ENCODE data around the gene DCUN1D5.

- PRO-cap: no peak
- RAMPAGE, long total RNA, 2 experiments: no peak in any of the 2 experiments
Measured at GRCh38 chr11:99240535-99241108, 219.9 kb downstream of the CNTN5 start.

DNA sequence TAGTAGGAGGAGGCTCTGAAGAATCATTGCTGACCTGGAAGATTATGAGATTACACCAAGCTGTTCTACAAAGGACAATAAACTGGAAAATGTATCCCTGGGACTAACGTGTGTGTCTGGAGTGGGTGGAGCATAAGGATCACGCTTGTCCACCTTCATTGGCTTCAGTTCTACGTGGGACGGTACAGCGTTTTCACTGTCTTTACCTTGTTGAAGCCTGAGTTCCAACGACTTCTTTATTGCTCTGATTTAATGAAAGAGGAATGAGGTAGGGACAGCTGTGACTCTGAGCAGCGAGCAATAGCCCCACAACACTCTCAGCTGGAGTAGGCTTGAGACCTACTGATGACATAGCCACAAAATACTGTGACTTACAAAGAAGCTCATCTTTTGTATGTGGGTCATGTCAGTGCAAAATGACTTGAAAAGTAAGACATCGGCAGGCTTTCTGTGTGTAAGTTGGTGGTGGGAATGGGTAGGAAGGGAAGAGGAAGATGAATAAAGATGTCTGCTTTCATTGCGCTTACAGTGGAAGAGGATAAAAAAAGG lies 87.1 kb downstream of the ARHGAP42 start:
- PRO-cap: no peak
- RAMPAGE, long total RNA, 2 experiments: no peak in any of the 2 experiments

DNA sequence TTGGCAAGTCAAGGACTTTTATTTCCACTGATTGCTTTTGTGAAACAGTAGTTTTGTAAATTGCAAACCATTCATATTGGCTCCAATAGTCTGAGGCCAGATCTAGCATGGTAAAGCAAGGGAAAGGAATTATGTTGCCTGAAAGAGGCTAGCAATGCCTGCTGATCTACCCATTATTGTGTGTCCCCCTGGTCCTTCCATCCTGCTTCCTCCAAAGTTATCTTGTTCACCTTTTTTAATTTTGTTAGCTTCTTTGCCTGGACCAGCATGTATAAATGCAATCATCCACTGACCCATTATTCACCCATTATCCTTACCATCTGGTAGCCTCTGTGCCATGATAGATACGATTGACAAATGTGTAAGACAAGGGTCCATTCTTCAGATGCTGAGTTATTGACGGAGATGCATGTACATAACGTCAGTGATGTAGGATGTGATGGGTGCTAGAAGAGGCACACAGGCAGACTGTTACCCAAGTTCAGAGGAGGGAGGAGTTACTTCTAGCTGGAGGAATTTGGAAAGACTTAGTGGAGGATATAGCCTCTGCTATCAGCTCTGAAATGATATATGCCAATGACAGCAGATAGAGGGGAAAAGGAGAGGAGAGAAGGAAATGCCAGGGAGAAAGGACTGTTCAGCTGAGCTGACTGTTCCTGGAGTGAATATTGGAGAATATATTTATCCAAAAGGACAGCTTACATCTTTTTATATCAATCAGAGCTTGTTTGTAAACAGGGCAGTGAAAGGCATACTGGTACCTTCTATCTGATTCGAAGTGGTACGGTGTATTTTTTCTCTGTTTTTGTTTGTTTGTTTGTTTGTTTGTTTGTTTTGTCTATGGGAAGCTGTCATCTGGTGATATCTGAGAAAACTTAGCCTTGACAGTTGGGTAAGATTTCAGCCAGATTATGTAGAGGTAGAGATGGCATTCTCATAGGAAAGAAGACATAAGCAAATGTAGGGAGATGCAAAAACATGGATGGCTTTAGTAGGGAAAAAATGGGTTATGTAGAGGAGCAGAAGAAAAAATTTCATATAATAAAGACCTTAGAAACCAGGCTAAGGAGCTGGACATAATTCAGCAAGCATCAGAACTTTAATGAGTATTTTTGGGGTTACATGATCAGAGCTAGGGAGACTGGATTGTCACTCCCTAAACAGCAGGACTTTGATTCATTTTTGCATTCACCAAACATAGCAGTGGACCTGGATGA lies 131.3 kb downstream of the ARHGAP42 start:
- PRO-cap: no peak
- RAMPAGE, long total RNA, 2 experiments: no peak in any of the 2 experiments

DNA sequence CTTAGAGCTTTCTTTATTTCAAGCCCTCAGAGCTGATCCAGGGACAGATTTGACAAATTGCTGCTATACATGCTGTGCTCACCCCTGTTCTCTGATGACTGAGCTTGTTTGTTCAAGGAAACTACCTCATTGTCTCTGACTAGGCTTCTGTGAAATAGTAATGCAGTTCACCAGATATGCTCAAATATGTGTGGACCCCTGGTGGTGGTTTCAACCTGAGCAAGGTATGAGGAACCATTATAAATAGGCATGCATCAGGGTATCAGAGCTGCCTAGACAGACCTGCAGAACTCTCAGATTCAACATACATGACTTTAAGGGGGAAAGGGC lies 141.2 kb downstream of the ARHGAP42 start:
- PRO-cap: no peak
- RAMPAGE, long total RNA, 2 experiments: no peak in any of the 2 experiments

- PRO-cap: bidirectional peak, plus-strand start at chr11:101128375, minus-strand start at chr11:101128236
- RAMPAGE, long total RNA, 2 experiments: no peak in any of the 2 experiments
Measured at GRCh38 chr11:101128132-101128605, 1.4 kb downstream of the PGR start.

DNA sequence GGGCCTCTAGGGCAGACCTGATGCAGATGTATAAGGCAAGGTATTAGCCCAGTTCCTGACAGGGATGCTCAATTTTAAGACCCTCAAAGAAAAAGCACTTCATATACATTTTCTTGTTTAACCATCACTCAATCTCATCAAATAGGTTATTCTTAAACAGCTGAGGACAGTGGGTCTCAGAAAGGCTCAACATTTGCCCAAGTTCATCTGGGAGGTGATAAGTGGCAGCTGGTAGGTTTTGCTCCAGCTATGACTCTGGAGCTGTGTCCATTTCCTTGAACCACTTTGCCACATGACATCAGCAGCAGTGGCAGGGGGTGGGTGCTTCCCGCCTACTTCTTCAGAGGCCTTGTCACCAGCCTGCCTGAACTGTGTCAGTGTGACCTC lies 142.3 kb downstream of the TRPC6 start:
- PRO-cap: no peak
- RAMPAGE, long total RNA, 2 experiments: no peak in any of the 2 experiments

DNA sequence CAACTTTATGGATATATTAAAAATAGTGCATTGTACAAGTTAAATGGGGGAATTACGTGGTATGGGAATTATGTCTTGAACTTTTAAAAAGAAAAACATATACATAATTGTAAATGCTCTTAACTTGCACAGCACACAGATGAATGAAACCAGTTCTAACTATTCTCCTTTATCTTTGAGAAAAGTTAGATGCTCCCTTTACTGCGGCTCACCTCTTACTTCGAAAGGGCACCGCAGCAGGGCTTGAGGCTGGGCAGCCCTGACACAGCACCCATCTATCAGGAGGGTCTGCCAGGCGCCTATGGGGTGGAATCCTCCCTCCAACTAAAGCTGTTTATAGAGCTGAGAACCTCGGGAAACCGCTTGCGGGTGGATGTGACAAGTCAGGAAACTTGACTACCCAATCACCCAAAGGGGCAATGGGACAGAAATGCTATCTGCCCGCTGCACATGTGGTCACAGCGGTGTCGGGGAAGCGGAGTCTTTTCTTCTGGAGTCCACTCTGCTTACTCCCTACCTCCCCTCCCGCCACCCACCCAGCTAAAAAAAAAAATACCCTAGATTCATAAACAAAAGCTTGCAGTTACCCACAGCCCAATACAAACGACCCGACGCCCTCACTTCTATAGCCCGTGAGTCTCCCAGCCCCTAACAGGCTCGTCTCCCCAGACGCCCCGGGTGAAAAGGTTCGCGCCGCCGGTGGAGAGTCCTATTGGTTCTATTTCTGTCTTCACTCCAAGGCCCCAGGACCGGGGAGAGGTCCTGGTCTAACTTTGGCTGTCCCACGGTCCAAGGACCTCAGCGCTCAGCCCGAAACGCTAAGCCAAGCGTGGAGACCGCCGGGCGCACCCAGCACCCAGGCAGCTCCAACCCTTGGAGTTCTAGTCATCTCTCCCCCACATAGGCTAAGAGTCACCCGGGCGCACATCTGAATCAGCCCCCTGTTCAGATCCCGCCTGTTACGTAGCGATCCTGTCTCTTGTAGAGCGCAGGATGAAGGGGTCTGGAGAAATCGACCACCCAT lies 1.5 kb downstream of the TRPC6 start:
- PRO-cap: unidirectional peak, minus-strand start at position 881 of the sequence
- RAMPAGE, long total RNA, 2 experiments: no peak in any of the 2 experiments

DNA sequence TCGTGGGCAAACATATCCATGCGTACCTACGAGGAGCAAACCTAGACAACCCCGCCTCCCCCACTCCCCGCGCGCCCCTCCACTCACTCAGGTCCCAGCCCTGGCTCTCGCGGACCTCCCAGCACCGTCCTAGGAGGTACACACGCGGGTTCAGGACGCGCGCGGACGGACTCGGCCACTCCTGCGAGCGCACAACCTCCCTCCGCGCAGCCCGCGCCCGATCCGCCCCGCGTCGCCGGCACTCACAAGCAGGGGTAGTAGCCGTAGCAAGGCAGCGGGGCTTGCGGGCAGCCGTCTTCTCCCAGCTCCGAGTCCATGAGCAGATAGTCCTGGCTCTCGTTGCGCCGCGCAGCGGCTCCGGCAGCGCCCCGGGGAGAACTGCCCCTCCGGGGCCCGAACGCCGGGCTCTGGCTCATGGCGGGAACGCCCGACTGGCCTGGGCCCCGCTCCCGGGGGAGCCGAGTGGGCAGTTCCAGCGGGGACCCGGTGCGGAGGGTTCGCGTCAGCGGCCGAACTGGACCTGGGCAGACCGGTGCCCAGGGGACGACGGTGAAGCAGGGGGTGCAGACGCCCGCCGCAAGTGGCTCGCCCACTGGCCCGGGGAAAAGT lies 615 bp downstream of the TRPC6 start:
- PRO-cap: bidirectional peak, plus-strand start at position 539 of the sequence, minus-strand start at position 409 of the sequence
- RAMPAGE, long total RNA, 2 experiments: no peak in any of the 2 experiments

DNA sequence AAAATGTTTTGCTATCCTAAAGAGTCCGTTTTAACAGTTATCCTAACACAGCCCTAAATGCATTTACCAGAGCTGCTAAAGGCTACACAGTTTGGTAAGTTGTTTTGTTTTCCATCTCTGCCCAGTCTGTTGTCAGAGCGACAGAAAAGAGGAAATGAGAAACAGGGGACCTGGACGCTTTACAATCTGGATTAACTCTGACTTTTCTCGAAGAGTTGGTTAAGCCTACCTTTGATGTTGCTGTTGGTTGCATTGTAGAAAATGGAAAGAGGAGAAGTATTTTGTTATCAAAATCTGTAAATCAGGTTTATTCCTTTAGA lies 572 bp downstream of the ANGPTL5 start:
- PRO-cap: no peak
- RAMPAGE, long total RNA, 2 experiments: no peak in any of the 2 experiments

DNA sequence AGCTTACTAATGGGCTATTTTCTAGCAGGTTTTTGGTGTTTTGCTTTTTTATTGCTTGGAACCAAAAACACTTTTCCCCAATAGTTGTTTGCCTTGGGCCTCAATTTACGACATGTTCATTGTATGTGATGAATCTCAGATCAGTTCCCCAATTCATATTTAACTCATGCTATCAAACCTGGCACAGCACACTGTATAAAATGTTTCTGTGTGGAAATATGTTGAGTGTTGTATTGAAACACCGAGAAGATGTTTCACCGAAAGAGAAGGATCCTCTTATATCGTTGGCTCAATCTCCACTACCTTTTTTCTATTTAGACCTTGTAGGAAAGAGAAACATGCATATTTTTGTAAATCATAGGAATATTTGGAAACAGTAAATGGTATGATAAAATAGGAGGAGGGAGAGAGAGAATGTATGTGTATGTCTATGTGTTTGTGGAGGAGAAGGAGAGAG lies 88.4 kb downstream of the YAP1 start:
- PRO-cap: no peak
- RAMPAGE, long total RNA, 2 experiments: no peak in any of the 2 experiments

DNA sequence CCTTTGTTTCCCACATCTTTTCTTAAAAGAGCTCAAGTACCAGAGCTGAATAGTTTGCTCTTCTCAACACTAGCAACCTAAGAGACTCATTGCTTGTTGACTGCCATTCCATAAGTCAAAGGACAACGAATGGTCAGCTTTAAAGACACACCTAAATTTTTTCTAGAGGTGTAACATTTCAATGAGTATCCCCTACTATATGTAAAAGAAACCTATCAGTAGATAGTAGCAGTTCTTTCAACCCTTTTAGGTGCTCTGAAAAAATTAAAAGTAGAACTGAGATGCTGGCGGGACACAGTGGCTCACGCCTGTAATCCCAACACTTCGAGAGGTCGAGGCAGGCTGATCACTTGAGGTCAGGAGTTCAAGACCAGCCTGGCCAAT lies 34.0 kb downstream of the BIRC2 start:
- PRO-cap: no peak
- RAMPAGE, long total RNA, 2 experiments: no peak in any of the 2 experiments

- PRO-cap: no peak
- RAMPAGE, long total RNA, 2 experiments: no peak in any of the 2 experiments
Measured at GRCh38 chr11:102383082-102383617, 36.1 kb downstream of the BIRC2 start.

DNA sequence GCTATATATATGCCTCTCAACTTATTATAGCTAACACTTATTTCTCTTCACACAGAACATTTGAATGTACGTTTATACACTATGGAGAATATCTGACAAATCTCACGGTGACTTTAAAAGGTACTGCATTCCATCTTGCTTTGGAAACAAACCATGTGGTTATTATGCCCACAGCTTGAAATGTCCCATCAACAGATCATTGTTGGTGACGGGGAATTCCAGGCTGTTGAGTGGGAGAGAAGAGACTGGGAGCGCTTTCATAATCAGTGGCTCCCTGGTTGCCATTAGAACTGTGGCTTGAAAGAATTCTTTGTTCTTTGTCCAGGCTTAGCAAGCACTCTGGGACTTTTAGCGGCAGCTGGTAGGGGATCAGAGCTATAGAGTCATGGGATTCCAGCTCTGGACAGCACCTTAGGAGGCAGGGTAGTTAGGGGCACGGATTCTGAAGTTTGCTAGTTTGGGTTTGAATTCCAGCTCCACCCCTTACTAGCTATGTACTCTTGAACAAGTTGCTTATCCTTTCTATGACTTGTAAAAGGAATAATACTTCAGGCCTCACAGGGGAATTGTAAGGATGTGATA lies 22.0 kb downstream of the MMP20 start:
- PRO-cap: no peak
- RAMPAGE, long total RNA, 2 experiments: no peak in any of the 2 experiments

GRCh38 chr11:102615661-102616180 lies 9.4 kb downstream of the MMP20 start:
- PRO-cap: unidirectional peak, minus-strand start at chr11:102615916
- RAMPAGE, long total RNA, 2 experiments: no peak in any of the 2 experiments

- PRO-cap: no peak
- RAMPAGE, long total RNA, 2 experiments: no peak in any of the 2 experiments
Measured at GRCh38 chr11:102746739-102747719, 22.3 kb upstream of the MMP8 start.

DNA sequence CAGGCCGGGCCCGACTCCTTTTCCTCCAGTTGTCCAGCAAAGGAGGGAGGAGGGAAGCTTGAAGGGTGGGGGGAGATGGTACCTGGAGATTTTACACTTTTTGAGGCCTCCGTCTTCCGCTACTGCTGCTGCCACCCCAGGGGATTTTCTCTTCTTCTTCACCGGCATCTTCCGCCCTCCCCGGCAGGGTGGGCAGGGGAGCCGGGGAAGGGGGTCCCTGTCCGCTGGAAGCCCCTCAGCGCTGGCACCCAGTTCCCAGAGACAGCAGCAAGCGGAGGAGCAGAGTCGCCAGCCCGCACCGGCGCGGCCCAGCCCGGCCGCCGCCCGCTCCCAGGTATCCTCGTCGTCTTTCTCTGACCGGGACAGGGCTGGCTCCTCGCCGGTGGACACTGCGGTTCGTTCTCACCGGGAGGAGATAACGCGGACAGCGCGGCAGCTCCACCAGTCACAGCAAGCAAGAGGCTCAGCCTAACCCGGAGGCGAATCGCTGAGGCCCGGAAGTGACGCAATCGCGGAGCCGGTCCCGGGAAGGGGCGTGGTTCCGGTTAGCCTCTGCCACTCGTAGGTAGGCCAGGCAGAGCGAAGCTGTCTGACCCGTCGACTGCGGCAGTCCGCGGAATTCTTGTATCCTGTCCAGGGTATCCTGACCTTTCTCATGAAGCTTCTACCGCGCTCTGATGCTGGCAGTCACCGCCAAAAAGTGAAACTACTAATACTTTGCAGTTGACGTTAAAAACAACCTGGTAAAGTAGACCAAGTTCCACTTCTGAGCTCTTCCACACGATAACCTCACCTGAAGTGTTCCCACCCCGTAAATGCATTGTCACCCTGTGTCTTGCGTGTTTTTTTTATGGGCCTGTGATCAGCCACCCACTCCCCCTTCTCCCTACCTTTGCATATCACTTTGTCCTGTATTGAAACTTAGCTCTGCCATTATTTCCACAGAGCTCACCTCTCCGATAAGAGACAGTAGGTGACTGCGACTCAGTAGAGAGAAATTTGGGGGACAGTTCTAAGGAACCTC lies at the start of gene DCUN1D5:
DCUN1D5 (minus strand) TSS at position 456 of the 1,024 bp plus-strand sequence.
- PRO-cap: bidirectional peak, plus-strand start at position 555 of the sequence, minus-strand start at position 456 of the sequence
- RAMPAGE, long total RNA, 2 experiments: start-site peak on the minus strand in 1 of 2 experiments, centred at position 403 of the sequence, 212 reads per replicate

DNA sequence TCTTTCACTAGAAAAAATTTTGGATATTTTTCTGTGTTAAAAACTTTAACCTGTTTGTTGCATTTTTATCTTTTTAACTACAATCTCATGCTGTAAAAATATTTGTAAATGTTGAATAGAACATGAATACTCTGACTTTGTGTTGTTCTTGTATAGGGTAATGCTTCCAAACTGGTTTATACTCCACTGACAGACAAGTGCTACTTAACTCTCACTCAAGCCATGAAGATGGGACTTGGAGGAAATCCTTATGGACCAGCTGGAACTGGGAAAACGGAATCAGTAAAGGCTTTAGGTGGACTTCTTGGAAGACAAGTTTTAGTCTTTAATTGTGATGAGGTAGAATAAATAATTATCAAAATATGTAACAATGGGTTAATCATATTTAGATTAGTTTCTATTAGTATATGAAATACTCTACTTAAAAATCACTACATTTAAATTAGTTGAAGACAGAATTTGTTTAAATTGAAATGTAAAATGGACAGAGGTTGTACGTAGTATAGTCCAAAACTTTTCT lies 60.8 kb downstream of the DYNC2H1 start:
- PRO-cap: no peak
- RAMPAGE, long total RNA, 2 experiments: no peak in any of the 2 experiments

- PRO-cap: no peak
- RAMPAGE, long total RNA, 2 experiments: no peak in any of the 2 experiments
Measured at GRCh38 chr11:103772967-103773635, 263.3 kb upstream of the DDI1 start.

DNA sequence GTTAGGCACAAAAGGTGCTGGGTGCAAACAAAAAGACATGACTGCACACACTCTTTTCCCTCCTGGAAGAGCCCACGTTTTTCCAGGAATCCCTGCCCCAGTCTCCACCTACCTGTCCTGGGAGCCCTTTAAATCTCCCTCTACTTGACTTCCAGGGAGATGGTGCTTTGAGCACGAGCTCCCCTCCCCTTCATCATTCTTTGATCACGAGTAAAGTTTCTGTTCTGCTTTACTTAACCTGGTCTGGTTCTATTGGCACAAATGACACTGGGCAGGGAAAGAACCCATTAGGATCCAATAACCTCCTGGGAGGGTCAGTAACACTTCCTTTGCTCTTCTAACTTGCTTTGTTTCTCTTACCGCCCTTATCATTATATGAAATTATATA lies 137.5 kb upstream of the DDI1 start:
- PRO-cap: no peak
- RAMPAGE, long total RNA, 2 experiments: no peak in any of the 2 experiments

- PRO-cap: no peak
- RAMPAGE, long total RNA, 2 experiments: no peak in any of the 2 experiments
Measured at GRCh38 chr11:103908005-103908580, 128.3 kb upstream of the DDI1 start.

Data from breast epithelium (tissue), 2 donors.